Smooth muscle cell (in vitro differentiated cells): ENCODE results near the genes PARP2, OSGEP, PIP4P1, RNASE3 and ZNF219.

- RAMPAGE, long total RNA = no peak
Observed at GRCh38 chr14:20343451-20343920, at the start of gene PARP2. Gene PARP2, plus strand, starts transcription at chr14:20343635.

DNA sequence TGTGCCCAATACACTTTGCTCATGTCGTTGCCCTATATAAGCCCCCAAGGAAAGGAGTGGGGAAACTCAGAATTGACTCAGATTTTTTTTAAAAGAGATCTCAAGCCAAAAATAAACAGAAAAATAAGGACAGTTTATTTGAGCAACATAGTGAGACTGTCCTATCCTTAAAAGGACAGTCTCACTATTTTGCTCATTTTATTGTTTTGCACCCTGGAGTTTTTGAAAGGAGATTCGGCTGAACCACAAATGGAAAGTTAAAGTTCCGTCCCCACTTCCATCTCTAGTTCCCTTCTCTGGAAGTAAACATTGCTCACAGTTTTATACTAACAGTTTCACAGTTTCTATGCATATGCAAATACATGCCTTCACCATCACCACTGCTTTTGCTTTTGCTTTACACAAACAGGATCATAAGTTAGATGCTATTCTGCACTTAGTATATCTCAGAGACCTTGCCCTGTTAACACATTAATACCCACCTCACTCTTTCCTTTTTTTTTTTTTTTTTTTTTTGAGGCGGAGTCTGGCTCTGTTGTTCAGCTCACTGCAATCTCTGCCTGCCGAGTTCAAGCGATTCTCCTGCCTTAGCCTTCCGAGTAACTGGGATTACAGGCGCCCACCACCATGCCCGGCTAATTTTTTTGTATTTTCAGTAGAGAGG is 982 bp downstream of the TEP1 start:
- RAMPAGE, long total RNA = no peak

GRCh38 chr14:20448490-20449293 is 5.9 kb downstream of the OSGEP start:
- RAMPAGE, long total RNA = no peak

- RAMPAGE, long total RNA = start-site peak on the minus strand at chr14:20454779-20454841, 96 and 110 reads in 2 replicates
Observed at GRCh38 chr14:20454239-20455126, at the start of gene OSGEP. Gene OSGEP, minus strand, starts transcription at chr14:20454812.

- RAMPAGE, long total RNA = no peak
Observed at GRCh38 chr14:20460771-20461854, at the start of gene PIP4P1. Gene PIP4P1, minus strand, starts transcription at chr14:20461434.

DNA sequence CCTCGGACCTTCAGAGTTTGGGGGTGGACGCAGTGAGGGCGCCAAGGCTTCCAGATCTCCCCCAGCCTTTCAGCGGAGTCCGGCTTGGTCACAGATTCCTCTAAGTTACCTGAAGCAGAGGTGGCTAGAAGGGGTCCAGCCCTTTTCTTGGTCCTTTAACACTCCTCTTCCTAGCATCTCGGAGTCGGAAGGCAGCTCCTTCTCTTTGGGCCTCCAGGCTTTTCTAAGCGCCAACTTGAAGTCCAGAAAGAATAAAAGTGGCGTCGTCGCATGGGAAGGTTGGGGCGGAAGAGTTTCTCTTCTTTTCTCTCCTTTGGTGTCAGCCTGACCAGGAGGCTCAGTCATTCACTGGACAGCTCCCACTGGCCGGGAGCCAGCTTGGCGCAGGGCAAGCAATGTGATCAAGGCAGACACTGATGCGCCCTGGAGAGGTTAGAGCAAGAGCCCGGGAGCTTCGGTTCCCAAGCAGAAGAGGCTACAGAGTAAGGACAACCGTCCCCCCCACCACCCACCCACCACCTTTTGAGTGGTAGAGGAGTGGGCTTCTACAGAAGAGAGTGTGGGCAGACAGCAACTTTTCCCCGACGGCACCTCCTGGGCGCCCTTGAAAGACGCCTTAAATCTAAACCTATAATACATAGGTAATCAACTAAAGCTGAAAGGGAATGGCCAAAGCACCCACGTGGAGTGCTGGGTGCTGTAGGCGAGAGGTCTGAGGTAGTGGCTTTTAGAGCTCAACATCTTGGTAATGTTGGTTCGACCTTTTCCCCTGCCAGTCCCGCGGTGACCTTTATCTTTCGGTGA is 9.4 kb downstream of the OR6S1 start:
- RAMPAGE, long total RNA = no peak

GRCh38 chr14:20666311-20667112 is 17.8 kb upstream of the RNASE4 start:
- RAMPAGE, long total RNA = no peak

- RAMPAGE, long total RNA = no peak
Observed at GRCh38 chr14:20683891-20684050, 589 bp upstream of the RNASE4 start.

GRCh38 chr14:20707543-20708162 is 19.1 kb downstream of the ANG start:
- RAMPAGE, long total RNA = no peak

- RAMPAGE, long total RNA = no peak
Observed at GRCh38 chr14:20827918-20828186, 25.2 kb upstream of the RNASE1 start.

- RAMPAGE, long total RNA = no peak
Observed at GRCh38 chr14:20891316-20891641, at the start of gene RNASE3. Gene RNASE3, plus strand, starts transcription at chr14:20891385.

DNA sequence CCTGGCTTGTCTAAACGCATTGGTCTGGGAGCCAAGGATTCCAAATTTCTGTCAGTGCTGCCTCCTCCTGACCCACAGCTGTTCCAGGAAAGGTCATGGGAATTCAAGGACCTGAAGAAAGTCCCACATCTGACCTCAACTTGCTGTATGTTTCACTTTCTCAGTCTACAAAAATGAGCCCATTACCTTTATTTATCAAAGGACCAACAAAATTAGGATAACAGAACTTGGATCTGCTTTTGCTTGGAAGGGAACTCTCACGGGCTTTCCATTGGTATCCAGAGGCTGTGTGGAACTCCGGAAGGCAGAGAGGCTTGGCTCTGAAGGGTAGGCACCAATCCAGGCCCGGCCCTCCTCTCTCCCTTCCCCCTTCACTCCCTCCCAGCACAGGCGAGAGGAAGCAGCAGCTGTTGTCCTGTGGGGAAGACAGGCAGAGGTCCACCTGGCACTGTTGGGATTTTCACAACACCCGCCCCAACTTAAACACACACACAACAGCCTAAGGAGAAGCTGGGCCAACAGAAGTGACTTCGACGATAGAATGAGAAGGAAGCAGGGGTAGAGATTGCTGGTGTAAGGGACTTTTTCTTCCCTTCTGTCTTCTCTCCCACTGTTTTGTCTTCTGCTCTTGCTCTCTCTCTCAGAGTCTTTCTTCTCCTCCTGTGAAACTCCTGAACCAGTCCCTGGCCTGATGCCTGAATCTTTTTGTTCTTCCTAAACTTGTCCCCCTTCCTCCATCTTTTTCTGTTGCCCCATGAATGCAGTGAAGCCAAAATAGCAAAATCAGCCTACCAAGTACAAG is 3.2 kb upstream of the RNASE7 start:
- RAMPAGE, long total RNA = no peak

DNA sequence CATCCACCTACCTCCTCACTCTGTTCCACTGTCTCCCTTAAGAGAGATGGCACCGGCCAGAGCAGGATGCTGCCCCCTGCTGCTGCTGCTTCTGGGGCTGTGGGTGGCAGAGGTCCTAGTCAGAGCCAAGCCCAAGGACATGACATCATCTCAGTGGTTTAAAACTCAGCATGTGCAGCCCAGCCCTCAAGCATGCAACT is 125 bp downstream of the RNASE8 start:
- RAMPAGE, long total RNA = no peak

- RAMPAGE, long total RNA = no peak
Observed at GRCh38 chr14:21059857-21060310, 2.3 kb downstream of the RNASE8 start.

- RAMPAGE, long total RNA = no peak
Observed at GRCh38 chr14:21062117-21062634, 4.6 kb downstream of the RNASE8 start.

DNA sequence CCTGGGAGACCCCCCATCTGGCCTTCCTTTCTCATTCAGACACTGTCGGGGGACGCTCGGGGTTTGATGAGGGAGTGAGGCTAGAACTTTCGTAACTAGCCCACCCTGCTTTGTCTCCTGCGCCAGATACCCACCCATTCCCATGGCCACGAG is 1.0 kb upstream of the ARHGEF40 start:
- RAMPAGE, long total RNA = no peak

- RAMPAGE, long total RNA = no peak
Observed at GRCh38 chr14:21092256-21093299, 5.9 kb downstream of the ZNF219 start.

DNA sequence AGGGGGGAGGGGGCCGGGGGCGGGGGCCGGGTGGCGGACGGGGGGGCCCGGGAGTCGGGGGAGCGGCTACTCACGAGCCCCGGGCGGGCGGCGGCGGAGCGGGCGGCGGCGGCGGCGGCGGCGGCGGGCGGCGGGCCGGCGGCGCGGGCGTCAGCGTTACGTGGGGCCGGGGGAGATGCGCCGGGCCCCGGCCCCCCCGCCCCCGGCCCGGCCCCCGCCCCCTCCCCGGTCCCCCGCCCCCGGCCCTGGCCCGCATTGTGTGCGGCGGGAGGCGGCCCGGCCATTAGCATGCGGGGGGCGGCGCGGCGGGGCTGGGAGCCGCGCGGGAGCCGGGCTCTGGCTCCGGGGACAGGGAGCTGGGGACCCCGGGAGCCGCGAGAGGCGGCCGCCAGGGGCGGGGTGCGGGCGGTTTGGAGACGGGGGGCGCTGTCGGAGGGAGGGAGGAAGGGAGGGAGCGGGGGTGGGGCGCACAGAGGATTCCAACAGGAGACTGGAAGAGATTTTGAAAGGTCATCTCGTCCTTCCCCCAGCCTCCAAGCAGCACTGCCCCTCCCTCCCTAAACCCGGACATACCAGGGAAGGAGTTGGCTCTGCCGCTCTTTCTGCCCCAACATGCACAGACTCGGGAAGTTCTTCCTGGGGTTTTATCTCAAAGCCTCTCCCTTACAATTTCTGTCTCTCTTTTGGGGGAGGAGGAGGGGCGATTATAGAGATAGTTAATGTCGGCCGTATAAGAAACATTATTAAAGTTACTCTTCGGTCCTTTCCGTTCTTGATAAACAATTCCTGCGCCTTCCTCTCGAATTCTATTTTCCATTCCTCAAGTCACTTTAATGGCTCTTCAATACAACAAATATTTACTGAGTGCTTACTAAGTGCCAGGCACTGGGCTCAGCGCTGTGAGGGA is at the start of gene ZNF219:
Gene ZNF219 (minus strand): TSS at position 418 of the 907 bp plus-strand sequence.
- RAMPAGE, long total RNA = no peak

- RAMPAGE, long total RNA = no peak
Observed at GRCh38 chr14:21208797-21209236, 53.0 kb upstream of the OR5AU1 start.

DNA sequence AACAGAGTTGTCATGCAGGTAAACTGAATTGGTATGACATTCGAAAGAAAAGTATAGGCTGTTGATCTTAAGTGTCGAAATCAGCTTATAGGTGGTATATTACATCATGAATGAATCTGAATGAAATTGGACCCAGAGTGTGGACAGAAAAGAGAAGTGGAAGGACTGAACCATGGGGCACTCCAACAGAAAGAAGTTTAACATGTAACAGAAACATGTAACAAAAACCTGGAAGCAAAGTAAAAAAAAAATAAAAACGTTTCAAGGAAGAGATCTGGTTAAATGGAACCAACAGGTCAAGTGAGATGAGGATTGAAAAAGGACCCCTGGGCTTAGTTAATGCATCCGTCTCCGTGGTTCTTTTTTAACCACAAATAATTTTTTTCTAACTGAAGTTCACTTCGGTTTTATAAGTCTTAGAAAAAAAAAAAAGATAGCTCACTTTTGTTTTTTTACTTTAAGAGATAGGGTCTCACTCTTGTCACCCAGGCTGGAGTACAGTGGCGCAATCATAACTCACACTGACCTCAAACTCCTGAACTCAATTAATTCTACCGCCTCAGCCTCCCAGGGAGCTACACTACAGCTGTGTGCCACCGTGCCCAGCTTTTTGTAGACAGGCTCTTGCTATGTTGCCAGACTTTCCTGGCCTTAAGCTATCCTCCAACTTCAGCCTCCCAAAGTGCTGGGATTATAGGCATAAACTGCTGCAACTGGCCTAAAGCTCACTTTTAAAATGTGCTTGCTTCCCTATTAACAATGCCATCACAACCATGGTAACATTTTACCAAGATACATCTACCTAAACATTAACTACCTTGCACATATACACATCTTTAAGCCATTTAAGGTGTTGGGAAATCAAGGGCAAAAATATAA is 11.9 kb downstream of the HNRNPC start:
- RAMPAGE, long total RNA = no peak